Vermiform appendix (tissue), 1 donor: ENCODE data around the genes RAD23B and KLF4.

DNA sequence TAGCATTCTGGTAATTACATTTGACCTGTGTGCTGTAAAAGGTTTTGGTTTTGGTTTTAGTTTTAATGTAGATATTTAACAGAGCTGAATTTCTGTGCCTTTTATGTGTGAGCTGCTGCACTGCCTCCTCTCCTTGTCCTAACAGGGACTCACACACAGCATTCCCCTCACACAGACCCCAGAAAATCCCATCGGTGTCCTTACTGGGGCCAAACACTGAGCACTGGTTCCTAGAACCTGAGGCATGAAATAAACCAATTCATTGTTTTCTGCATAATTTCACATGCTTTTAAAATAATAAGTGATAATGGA, 30.9 kb upstream of the FSD1L start:
- PRO-cap, result no peak

DNA sequence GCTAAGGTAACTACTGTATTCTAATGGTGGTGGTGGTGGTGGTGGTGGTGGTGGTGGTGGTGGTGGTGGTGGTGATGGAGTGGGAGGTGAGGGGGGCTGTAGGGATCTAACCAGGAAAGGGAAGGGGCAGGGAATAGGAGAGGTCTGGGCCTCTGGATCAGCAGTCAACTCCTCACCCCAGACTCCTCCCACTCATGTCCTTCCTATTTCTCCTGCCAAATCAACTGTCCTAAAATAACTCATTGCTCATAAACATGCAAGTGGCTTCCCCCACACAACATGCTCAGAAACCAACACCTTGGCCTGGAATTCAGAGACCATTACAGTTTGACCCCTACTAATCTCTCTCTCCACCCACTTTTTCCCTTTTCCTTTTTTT, 8.5 kb upstream of the FSD1L start:
- PRO-cap, result no peak

DNA sequence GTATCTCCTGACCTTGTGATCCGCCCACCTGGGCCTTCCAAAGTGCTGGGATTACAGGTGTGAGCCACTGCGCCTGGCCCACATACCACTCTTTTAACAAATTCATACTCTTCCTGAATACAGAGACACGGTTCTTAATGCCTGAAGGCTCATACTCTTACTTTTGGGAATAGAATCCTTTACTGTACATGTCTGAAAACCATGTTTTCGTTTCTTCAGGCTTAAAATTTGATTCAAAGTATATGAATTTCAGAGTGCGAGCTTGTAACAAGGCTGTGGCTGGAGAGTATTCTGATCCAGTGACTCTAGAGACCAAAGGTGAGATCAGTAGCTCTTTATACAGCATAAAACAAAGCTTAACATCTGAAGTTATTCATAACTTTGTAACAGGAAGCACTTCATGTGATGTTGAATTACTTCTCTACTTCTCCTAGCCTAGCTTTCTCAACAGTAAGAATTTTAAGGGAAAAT, 49.5 kb upstream of the FKTN start:
- PRO-cap, result no peak

GRCh38 chr9:106304571-106304900, 558.4 kb upstream of the ZNF462 start:
- PRO-cap, result no peak

GRCh38 chr9:106862594-106862806, 466 bp upstream of the ZNF462 start:
- PRO-cap, result bidirectional peak, plus-strand start at chr9:106862709, minus-strand start at chr9:106862654

- PRO-cap, result no peak
Observed at GRCh38 chr9:106878863-106879405, 16.0 kb downstream of the ZNF462 start.

DNA sequence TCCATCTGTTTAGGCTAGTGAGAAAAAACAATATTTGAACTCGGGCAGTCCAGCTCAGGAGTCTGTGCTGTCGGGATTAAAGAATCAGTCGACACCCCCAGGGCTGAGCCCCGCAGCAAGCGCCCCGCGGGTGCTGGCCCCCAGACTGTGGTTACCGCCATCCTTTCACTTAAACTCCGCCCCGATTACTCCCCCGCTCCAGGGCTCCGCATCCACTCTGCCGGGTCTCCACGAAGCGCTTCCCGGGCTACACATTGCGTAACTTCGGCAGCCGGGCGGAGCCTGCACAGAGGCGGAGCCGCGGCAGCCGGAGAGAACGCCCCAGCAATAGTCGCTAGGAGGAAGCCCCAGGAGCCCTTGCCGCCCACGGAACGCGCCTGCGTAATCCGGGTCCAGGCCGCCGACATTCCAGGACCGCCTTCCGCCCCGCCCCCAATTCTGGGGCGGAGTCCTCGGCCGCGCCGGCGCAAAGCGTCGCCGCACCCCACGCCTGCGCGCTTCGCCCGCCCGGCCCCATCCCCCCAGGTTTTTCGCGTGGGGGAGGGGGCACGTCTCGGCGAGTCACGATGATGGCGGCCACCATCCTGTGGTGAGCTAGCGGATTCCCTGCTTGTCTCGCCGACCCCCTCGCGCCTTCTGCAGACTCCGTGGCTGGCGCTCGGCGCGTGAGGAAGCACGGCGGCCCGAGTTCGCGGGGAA, at the start of gene RAD23B:
RAD23B (plus strand) TSS at position 559 of the 699 bp plus-strand sequence.
- PRO-cap, result bidirectional peak, plus-strand start at position 559 of the sequence, minus-strand start at position 147 of the sequence

DNA sequence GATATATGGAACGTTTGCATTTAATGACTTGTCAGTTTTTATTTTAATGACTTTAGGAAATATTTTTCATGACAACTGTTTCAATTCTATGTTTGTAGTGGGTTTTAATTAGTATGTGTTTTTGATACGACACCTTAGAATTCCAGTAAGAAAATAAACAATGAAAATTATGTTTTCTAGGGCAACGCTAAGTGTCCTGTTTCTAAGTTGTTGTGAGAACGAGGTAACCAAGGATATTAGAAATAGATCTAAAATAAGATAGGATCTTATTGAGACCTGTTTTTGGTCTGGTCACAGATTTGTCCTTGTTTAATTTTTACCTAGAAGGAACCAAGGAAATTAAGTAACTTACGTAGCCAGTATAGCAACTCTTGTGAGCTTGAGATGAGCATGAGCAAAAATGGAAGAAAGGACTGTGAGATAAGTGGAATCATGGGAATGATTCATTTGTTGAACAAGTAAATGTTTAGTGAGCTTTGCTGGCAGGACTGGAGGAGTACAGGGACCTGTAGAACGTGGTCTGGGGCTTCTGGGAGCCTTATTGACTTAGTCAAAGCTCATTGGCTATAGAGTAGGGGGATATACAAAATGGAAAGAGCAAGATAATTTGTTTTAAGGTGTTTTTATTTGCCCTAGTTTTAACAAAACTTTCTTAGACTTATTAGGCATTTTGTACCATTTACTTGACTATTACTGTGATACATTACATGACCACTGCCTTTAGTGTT, 2.9 kb downstream of the RAD23B start:
- PRO-cap, result no peak

GRCh38 chr9:107321817-107322407, 38.8 kb downstream of the RAD23B start:
- PRO-cap, result no peak

DNA sequence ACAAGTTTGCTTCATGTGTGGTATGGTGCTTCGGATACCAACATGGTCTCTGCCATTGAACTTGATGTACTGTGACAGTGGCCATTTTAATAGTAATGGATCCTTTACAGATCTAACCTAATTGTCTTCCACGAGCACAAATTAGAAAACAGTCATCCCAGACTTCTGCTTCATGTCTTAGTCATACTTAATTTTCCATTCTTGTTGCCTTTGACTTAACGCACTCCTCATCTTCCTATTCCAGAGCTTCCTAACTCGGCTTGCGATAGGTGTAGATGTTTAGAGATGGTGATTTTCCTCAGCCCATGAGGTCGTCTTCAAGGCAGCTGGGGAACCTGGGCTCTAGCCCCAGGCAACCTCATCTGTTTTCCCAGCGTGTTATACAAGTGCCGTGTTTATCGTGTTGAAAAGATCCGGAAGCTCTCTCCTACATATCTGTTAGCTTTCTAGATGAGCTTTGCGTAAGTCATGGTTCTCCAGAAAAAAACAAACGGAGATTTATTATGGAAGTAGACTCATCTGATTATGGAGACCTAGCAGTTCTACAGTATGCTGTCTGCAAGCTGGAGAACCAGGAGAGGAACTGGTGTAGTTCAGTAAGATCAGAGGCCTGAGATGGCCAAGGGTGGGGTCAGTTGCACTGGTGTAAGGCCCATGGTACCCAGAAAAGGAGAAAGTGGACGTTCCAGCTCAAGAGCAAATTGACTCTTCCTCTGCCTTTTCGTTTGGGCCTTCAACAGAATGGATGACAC, 50.7 kb downstream of the RAD23B start:
- PRO-cap, result no peak

DNA sequence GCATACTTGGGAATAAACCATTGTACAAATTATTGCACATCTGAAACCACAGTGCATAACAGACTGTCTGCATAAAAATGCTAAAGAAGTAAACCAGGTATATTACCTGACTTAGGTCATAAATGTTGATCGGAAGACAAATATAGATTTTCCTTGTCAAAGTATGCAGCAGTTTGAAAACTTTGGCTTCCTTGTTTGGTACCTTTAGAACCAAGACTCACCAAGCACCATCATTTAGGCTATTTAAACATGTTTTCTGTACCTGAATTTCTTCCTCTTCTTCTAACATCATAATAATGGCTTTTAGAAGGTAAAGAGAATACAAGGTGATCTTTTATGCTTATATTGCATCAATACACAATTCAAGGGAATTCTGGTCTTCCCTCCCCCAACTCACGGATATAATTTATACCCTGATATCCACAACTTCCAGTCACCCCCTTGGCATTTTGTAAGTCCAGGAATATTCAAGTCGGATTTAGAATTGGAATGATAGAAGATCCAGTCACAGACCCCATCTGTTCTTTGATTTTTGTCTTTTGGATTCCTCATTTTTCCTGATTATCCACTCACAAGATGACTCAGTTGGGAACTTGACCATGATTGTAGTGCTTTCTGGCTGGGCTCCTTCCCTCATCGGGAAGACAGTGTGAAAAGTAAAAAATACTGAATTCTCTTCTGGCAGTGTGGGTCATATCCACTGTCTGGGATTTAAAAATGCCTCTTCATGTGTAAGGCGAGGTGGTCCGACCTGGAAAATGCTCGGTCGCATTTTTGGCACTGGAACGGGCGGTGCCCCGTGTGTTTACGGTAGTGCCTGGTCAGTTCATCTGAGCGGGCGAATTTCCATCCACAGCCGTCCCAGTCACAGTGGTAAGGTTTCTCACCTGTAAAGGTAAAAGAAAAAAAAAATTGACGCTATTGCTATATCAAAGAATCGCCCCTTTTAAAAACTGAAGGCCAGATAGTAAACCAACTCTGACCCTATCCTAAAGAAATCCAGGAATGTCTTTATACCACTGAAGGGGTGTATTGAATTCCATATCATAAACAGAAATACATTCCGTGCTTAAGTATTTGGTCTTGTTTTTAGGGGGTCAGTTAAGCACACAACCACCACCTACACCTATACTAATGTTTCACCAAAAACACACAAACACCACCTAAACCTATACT, 4.1 kb downstream of the KLF4 start:
- PRO-cap, result no peak

GRCh38 chr9:107488257-107488518, 1.4 kb downstream of the KLF4 start:
- PRO-cap, result bidirectional peak, plus-strand start at chr9:107488561, minus-strand start at chr9:107488447

GRCh38 chr9:107489708-107489923, at the start of gene KLF4:
Gene KLF4 (minus strand): TSS chr9:107489769.
- PRO-cap, result bidirectional peak, plus-strand start at chr9:107490025, minus-strand start at chr9:107489766

GRCh38 chr9:107587063-107588237, 97.9 kb upstream of the KLF4 start:
- PRO-cap, result bidirectional peak, plus-strand start at chr9:107587784, minus-strand start at chr9:107587611

- PRO-cap, result no peak
Observed at GRCh38 chr9:107645052-107645547, 155.5 kb upstream of the KLF4 start.

DNA sequence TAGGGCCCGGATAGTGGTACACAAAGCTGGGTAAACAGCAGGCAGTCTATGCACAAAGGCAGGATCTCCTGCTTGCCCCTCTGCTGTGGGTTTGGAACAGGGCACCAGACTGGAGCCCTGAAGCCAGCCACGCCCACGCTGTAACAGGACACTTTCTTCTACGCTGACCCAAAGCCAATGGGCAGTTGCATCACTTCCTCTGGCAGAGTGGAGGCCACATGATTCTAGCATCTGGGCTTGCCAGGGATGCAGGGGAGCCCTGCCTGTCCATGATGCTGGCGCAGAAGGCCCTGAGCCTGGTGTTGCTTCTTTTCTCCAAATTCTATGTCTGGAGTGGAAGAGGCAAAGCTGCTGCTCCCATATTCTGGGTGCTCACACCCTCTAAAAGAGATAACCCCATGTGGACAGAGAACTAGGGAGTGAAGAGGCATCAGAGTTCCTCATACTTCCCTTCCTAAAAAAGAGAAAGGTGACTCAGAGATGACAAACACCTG, 260.3 kb upstream of the KLF4 start:
- PRO-cap, result no peak

DNA sequence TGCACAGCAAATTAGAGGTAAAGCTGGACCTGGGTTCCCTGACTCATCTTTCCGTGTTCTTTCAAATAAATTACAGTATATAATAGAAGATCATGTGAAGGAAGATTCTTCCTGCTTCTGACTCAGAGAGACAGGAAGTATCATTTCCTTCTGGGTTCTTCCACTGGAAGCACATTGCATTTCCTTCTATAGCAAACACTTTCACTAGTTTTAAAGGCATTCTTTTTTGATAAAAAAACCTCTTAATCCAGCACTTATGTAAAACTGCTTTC, 566.6 kb upstream of the KLF4 start:
- PRO-cap, result no peak

GRCh38 chr9:108142498-108143235, 653.1 kb upstream of the KLF4 start:
- PRO-cap, result no peak

GRCh38 chr9:108221911-108222170, 633.9 kb downstream of the ACTL7B start:
- PRO-cap, result unidirectional peak, minus-strand start at chr9:108222016

DNA sequence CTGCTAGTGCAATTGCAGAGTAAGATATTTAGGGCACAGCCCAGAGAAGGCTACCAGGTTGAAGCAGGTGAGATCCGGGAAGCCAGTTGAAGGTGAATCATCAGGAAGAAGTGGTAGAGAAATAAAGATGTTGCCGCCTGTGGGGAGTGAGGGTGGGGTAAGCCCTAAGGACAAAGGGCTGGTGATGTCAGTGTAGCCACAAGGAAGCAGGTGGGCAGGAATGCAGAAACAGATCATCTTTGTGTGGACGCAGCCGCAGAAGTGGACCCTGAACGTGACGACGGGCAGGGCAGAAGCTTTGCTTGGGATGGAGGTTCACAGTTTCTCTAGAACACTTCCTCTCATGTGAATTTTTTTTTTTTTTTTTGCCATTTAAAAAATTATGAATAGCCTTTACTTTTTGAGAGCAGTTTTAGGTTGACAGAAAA, 164.1 kb downstream of the ACTL7B start:
- PRO-cap, result no peak